NALM6 (cell line): ENCODE measurements around the gene RBBP5.

GRCh38 chr1:204126830-204127468 is 24.9 kb downstream of the ETNK2 start:
- PRO-cap = no peak

DNA sequence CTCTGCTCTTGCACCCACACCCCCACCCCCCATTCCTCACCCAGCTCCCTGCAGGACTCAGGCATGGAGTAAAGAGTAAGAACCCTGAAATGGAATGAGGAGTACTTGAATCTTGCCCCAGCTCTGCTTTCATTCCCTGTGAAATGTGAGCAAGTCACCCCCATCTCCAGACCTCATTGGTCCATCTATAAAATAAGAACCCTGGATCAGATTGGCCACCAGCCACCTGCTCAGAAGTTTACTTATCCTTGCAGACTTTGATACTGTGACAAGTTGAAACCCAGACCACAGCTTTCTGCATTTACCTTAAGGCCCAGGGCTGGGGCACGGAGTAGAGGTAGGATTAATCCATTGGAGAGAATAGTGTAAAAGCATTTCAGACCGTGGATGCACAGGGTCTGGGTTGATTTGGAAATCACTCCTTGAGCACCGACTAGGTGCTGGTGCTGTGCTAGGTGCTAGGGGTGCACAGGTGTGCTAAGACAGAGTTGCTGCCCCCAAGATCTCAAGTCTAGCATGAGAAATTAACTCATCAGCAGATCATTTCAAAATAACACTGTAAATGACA is 2.1 kb downstream of the KISS1 start:
- PRO-cap = no peak

DNA sequence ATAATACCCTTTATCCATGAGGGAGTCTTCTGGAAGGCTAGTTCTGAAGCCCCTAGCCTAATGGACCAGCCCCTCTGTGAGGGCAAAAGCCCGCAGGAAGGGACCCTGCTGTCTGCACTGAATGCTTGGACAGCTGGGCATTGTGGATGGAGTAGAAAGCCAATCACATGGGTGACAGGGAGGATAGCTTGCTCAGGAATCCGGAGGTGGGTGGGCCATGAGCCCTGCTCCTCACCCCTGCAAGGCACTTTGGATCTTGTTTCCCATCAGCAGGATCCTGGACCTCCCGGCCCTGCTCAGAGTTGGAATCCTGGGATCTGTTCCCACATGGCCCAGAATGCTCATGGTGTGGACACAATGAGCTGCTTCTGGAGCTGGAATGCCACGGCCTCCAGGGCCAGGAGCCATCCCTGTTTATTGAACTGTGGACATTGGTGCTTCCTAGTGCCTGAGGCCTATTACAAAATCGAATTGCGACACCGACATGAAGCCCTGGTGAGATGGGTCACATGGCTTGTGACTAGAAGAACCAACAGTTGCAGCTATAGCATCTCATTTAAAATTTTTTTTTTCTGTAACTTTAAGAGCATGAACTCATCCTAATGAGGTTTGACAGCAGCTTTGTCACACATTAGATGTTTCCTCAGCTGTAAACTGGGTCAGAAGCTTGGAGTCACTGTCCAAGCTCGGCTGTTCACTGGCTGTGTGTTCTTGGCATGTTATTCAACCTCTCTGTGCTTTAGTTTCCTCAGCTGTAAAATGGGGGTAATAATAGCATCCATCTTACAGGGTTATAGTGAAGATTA is 40.3 kb upstream of the GOLT1A start:
- PRO-cap = no peak

DNA sequence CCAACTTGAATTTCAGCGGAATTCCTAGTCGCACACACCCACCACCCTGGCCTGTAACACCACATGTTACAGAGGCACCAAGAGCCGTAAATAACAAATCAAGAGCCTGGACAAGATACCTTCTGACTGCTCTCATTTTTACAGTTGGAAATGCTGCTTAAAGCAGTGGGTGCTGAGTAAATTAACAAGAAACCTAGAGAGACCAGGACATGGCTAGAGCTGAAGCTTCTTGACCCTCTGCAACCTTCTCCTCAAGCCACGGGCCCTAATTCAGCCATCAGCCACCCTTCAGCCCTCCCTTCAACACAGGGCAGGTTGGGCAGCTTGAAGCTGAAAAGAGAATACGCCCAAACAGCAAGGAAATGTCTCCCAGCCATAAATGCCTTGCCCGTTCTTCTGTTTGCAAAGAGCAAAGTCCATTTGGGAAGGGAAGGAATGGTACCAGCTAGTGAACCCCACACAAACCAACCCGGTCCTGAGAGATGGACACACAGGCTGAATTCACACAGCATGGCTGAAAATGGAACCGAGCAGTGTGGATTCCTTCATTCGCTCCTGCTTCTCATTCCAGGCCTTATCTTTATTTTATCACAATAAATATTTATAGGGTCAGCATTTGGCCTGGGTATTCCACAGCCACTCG is 11.6 kb downstream of the PLEKHA6 start:
- PRO-cap = no peak

- PRO-cap = no peak
Observed at GRCh38 chr1:204376849-204377640, 17.3 kb upstream of the PLEKHA6 start.

GRCh38 chr1:204442724-204443639 is 31.4 kb upstream of the PPP1R15B start:
- PRO-cap = no peak

DNA sequence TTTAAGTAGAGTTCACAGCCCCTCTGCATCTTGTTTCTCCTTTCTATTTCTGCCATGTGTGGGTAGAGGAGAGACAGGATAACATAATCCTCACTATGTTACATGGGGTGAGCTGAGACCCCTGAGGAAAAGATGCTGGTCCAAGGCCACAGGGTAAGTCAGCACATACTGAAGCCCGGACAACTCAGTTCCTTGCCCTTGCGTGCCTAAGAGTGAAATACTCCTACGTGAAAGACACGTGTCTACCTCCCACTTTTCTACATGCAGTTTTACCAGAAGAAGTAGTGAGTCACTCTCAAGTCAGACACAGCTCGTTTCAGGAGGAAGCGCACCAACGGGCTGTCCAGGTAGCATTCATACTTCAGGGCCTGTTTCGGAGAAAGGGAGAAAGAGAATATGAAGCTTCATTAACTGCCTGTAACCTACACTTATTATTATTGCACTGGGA is 32.2 kb upstream of the PPP1R15B start:
- PRO-cap = no peak

DNA sequence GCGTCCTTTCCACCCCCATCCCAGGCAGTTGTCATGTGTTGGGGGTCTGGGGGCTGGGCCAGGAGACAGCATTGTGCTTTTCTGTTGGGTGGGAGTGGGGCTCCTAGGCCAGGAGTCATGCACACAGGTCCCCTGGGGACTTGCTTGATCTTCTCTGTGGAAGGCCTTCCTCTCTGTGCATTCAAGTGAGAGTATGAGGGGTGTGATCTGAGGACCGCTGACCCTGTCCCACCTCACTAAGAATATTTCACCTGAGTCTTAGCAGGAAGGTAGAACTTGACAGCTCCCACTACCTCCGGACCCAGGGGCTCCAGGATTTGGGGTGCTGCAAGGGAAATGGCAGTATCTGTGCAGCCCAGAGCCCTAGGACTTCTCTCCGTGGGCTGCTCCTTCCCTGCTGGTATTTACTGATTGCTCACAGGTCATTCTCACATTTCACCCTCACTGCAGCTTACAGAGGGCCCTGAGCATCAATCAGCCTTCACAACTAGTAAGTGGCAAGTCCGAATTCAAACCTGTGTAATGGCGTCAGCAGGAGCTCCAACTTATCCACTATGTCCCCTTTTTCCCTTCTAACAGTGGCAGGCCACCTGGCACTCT is 32.5 kb downstream of the PIK3C2B start:
- PRO-cap = no peak

GRCh38 chr1:204469265-204469679 is 25.3 kb downstream of the PIK3C2B start:
- PRO-cap = no peak

DNA sequence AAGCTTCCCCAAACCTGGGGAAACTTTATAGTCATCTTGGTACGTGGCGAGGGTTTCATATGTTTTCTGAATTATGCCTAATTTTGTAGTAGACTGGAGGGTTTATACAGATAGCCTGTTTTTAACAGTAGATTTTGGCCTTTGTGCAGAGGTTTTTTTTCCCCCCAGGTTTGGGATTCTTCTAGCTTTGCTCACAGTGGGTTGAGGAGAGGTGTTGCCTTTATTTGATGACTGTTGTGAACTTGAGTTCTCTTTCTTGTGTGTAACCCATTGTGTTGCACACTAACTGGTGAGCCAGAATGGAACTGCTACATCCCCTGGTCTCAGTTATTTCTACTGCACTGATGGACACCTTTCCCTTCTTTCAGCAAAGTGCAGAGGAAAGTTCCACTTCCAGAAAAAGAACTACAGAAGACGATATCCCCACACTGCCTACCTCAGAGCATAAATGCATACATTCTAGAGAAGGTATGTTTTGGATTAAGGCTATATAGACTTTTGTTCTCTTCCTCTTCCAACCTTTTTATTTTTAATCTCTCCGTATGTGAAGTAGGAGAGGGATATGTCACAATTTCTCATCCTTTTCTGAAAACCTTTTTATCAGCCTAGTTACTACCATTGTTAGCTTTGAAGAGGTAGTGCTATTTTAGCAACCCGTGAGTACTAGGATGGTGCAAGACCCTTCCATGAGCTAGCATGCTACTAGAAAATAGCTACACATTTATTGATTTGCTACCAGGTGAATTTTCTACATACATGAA is 21.8 kb downstream of the MDM4 start:
- PRO-cap = no peak

GRCh38 chr1:204550618-204551401 is 34.6 kb downstream of the MDM4 start:
- PRO-cap = no peak

- PRO-cap = no peak
Observed at GRCh38 chr1:204566166-204566673, 50.0 kb downstream of the MDM4 start.

GRCh38 chr1:204684173-204685280 is 1.0 kb downstream of the LRRN2 start:
- PRO-cap = unidirectional peak, plus-strand start at chr1:204684489; unidirectional peak, minus-strand start at chr1:204684925

DNA sequence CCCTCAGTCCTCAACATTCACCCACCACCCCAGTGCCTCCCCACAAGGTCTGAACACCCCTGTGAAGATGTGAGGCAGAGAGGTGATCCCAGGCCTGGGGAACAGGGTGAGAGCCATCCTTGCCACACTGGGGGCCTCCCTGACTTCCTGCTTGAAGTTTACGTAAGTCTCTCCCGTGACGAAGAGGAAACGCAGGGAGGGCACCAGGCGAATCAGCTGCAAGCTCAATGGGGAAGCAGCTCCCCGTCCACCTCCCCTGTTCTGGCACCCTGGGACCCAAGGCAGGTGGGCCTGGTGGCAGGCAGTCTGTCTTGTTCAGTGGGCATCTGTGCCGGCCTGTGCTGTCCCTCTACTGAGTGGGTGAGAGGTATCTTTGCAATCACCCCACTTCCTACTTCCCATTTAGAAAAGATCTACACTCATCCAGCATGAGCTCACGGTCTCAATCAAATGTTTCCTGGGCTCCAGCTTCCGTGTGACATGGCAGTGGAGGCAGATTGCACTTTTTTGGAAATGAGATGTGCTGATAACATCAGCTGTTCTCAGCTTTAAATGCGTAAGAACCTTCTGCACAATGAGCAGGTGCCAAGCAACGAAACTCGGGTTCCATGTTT is 50.4 kb upstream of the CNTN2 start:
- PRO-cap = no peak

DNA sequence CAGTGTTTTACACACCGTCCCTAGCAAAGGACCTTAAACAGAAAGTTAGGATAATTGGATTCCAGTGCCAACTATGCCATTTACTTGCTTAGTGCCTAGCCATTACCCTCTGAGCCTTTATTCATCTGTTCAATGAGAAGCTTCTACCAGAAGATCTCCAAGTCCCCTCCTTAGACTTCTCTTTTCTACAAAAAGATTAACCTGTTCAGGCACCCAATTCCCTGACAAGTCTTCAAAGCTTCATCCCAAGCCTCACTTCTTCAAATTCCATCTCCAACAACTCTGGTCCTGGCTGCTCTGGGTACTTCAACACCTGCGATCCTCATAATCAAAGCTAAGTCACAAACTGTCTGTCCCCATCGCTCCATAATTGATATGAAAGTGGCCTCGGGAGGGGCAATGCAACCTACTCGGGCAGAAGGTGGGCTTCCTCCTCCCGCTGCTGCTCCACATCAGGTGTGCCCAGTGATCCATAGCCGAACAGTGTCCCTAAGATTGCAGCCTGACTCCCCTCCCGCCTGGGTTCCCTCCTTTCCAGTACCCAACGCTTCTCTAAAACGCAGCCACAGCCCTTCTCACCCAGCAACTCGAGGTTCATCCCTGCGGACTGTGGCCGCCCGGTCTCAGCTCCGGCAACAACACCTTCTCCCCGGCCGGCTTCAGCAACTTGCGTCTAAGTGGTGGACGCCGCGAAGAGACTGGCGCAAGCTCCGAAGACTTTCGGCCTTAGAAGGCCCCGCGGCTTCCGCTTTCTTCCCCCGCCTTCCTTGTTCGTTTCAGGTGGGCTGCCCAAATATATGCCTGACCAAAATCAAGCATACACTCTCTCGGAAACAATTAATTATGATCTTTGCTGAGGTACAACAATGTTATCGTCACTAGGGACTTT is at the start of gene RBBP5:
Gene RBBP5 (minus strand): TSS at position 703 of the 889 bp plus-strand sequence.
- PRO-cap = unidirectional peak, minus-strand start at position 599 of the sequence; bidirectional peak, plus-strand start outside the sequence, minus-strand start at position 701 of the sequence

- PRO-cap = no peak
Observed at GRCh38 chr1:205210643-205211064, 848 bp downstream of the DSTYK start.

DNA sequence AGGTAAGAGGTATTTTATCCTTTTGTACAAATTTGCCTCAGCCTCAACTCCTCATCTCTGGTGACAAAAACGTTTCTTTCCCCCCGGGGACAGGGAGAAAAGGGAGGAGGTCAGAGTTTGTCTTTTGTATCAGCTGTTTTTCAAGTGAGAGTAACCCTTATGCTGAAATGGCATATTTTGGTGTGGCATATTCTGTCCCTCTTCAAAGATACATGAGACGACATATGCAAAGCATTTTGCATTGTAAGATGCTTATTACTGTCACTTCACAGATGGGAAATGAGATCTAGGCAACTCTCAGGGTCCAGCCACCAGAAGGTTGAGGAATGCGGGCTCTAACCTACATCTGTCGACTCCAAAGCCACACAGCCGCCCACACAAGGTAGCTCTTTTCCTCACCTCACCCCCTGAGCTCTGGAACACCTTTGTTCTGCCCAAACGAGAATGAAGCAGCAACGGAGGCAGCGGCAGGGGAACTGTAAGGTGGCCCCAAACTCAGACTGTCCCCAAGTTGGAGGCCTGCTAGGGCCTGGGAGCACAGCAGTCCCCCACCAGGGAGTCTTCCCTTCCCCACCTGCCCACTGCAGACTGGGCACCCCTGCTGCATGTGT is 37.9 kb downstream of the NUAK2 start:
- PRO-cap = no peak

DNA sequence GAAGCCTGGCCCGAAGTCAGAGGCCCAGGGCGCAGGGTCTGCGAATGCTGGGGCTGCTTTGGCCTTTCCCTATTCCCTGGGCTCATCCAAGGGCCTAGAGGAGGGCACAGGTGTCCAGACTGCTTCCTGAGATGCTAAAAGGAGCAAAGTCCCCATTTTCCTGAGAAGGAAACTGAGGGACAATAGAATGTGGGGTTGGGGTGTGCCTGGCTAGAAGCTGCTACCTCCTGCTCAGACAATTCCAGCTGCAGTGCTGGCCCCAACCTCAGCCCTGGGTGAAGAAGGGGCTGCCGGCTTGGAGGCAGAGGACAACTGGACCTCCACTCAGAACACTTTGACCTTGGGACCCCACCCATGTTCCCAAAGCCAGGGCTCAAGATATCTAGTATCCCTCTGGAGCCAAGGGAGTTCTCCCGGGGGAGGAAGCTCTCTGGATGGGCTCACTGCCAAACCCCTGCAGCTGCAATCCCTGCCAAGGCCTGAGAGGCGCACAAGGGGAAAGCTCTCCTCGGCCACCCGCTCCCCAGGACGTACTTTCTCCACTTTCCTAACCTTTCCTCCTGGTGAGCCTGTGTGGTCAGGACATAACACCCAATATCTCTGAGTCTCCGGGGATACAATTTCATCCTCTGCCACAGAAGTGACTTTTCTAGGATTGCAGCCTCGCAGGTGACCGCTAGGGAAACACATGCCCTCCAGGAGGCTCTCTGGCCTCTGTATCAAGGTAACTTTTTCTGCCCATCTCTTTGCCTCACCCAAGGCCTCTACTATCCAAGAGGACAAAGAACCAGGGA is 16.8 kb upstream of the LEMD1 start:
- PRO-cap = no peak

DNA sequence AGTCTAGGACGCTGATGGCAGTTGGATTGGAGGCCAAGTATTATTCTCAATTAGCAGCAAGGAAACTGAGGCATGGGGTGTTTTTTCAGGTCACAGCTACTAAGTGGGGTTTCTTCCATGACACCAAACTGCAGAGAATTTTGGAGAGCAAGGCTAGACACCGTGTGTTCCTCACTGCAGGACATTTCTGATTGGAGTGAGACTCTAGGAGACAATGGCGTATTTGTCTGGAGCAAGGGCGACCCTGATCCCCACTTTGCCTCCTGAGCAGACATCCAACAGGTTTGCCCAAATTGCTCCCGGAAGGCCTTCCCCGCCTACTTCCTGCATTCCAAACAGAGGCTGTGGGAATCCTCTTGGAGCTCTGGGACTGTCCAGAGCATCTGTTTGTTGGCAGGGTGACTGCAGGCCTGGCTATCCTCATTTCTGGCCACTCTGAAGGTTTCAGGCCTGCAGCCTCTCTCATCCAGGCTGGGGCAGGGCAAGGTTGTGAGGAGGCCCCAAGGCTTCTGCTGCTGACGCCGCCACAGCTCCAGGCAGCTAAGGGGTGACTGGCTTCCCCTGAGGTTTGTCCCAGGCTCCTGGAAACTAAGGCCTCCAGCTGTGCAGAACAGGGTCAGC is 11.2 kb downstream of the CDK18 start:
- PRO-cap = no peak

DNA sequence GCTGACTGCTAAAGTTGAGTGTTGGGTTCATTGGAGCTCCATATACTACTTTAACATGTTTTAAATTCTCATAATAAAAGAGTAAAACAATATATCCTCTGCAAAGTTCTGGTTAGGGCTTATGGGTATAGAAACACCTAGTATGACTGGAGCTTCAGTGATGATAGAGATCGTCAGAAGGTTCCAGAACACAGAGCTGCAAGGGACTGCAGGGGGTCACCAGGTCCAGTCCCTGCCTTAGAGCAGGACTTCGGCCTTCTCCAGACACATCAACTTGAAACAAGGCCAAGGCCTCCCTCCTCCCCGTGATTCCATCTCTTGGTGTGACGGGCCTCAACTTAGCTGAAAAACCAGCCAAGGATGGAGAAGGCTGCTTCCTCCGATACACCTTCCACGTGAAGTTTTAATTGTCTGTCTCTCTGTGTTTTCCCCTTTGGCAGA is 29.9 kb downstream of the MFSD4A start:
- PRO-cap = no peak